Spinal cord (tissue), 3 donors: ENCODE measurements around the gene RPS28.

DNA sequence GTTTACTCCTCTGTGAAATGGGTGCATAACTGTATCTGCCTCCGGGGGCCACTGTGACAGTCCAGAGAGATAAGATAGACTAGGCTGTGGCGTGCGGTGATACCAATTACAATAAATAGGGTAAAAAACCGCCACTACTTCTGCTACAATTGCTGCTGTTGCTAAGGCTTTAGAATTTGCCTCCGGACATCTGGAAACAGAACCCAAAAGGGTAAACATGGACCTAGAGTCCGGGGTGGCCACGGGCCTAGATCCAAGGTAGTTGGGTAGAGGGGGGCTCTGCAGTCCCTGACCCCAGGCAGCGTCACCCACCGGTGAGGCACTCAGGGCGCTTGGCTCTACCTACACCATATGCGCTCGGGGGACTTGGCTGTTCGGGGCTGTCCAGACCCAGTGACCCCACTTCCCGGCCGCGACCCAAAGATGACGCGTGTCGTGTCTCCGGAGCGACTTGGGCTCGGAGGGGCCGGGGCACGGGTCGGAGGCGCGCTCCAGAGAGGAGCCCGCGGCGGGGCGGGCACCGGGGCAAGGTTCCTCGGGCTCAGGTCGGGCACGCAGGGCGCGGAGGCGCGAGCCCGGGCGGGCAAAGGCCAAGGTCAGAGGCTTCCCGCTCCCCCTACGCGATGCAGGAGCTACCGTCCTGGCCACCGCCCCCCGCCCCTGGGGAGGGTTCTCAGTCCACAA is 1.0 kb downstream of the INSR start:
- PRO-cap, result no peak
- RAMPAGE, long total RNA, result no peak

- PRO-cap, result no peak
- RAMPAGE, long total RNA, result no peak
Observed at GRCh38 chr19:7355419-7355706, 6.6 kb downstream of the ARHGEF18 start.

DNA sequence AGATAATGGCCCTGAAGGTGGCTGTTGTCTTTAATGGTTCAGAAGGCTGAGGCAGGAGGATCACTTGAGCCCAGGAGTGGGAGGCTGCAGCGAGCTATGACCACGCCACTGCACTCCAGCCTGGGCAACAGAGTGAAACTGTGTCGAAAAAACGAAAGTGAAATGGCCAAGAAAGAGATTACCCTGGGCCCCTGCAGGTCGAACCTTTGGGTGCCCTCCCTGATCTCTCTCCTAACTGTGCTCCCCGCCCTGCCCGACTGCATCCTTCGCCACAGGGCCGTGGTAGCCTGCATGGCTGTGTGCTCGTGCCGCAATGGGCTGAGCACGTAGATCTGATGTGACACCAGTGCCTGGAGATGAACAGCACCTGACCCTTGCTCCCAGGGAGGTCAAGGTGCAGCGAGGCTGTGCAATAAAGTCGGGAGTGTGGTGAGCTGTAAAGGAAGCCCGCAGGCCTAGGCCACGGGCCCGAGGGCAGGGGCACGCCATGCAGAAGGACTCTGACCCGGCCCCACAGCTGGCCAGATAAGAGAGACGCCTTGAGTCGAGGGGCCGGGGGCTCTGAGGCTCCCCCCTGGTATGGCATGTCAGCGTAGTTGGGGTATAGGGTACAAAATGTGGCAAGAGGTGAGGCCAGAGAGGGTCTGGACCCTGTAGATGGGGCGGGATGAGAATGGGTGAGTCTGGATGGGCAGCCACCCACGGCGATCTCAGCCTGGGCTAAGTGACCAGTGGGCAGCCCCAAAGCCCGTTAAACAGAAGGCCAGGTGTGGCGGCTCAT is 60.1 kb downstream of the PEX11G start:
- PRO-cap, result no peak
- RAMPAGE, long total RNA, result no peak

DNA sequence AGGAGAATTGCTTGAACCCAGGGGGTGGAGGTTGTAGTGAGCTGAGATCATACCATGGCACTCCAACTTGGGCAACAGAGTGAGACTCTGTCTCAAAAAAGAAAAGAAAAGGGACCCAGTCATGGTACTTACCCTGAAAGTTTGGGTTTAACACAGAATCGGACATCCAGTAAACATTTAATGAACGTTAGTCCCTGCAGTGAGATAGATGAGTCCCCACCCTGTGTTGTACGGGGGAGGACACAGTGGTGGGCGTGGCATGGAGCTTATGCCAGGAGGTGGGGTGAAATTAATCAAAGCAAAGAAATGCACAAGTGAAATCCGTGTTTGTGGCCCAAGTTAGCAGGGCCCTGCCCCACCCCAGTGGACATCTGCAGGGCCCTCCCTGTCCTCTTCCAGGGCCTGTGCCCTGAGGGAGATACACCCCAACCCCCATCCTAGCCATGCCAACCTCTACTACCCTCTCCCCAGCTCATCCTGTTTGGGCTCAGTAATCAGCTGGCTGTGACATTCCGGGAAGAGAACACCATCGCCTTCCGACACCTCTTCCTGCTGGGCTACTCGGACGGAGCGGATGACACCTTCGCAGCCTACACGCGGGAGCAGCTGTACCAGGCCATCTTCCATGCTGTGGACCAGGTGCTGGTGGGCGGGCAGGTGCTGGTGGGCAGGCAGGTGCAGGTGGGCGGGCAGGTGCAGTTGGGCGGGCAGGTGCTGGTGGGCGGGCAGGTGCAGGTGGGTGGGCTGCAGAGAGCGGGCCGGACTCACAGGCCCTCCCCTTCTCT is 3.7 kb downstream of the MCOLN1 start:
- PRO-cap, result no peak
- RAMPAGE, long total RNA, result no peak

GRCh38 chr19:7541068-7541671 is 5.7 kb downstream of the PNPLA6 start:
- PRO-cap, result no peak
- RAMPAGE, long total RNA, result no peak

DNA sequence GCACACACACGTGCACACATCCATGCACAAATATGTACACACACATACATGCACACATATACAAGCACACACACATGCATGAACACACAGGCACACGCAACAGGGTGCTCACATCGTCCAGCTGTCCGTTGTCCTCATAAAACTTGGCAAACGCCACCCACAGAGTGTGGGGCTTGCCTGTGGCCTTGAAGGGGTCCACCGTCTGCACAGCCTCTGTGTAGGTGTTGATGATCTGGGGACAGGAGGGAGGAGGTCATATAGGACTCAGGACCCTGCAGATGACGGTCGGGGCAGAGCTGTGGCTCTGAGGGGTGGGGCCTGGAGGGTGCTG is 6.3 kb downstream of the XAB2 start:
- PRO-cap, result no peak
- RAMPAGE, long total RNA, result no peak

DNA sequence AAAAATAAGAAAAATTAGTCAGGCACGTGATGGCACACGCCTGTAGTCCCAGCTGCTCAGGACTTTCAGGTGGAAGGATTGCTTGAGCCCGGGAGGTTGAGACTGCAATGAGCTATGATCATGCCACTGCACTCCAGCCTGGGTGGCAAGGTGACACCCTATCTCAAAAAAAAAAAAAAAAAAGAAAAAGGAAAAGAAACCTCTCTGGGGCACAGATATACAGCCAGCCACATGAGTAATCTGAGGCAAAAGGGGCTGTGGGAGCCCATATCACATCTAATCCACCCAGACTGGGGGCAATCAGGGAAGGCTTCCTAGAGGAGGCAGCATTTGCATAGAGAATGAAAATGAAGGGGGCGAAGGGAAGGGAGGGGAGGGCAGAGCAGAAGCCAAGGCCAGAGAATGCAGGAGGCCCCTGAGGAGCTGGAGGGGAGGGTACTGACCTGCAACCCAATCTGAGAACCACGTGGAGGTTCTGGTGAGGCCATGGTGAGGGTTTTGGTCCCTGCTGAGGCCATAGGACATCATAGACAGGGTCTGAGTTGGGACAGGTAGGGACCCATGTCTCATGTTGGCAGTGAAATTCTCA is 13.2 kb downstream of the STXBP2 start:
- PRO-cap, result no peak
- RAMPAGE, long total RNA, result no peak

DNA sequence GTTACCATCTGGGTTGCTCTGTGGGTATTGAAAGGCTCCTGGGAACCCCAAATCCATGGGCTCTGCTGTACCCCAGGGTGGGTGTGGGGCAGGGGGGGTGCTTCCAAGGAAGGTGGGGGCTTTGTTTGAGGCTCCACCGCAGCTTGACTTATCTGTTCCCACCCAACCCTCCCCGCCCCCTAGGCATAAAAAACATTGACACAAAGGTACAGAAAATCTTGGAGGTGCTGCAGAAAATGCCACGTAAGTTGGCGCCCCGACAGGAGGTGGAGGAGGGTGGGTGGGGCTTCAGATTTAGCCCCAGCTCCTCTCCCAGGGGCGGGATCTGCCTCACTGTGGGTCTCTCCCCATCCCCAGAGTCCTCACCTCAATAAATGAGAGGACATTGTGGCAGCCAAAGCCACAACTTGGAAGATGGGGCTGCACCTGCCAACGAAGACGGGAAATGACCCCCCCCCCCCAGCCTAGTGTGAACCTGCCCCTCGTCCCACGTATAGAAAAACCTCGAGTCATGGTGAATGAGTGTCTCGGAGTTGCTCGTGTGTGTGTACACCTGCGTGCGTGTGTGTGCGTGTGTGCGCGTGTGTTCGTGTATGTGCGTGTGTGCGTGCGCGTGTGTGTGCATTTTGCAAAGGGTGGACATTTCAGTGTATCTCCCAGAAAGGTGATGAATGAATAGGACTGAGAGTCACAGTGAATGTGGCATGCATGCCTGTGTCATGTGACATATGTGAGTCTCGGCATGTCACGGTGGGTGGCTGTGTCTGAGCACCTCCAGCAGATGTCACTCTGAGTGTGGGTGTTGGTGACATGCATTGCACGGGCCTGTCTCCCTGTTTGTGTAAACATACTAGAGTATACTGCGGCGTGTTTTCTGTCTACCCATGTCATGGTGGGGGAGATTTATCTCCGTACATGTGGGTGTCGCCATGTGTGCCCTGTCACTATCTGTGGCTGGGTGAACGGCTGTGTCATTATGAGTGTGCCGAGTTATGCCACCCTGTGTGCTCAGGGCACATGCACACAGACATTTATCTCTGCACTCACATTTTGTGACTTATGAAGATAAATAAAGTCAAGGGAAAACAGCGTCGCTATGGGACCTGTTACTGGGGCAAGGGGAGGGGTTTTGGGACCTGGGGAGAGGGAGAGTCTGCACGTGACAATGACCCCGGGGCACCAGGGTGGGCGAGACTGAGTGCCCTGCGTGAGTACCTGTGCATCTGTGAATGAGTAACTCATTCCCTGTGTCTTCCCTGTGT is 1.5 kb upstream of the TRAPPC5 start:
- PRO-cap, result no peak
- RAMPAGE, long total RNA, result no peak

GRCh38 chr19:7787060-7787715 is 24.1 kb downstream of the CLEC4M start:
- PRO-cap, result no peak
- RAMPAGE, long total RNA, result no peak

DNA sequence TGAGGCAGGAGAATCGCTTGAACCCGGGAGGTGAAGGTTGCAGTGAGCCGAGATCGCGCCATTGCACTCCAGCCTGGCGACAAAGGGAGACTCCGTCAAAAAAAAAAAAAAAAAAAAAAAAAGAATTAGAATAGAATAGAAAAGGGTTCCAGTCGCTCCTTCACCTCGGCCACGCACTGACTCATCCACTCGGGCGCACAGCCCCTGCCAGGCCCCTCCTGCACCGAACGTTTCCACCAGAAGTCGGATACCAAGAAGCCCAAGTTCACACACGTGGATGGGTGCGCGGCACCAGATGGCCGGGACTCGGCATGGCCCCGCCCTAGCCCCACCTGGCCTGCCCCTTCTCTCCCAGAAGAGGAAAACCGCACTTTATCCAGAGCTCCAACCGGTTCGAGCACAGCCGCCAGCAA is 6.0 kb downstream of the PRR36 start:
- PRO-cap, result no peak
- RAMPAGE, long total RNA, result no peak

- PRO-cap, result no peak
- RAMPAGE, long total RNA, result no peak
Observed at GRCh38 chr19:7872164-7872613, 2.0 kb downstream of the PRR36 start.

DNA sequence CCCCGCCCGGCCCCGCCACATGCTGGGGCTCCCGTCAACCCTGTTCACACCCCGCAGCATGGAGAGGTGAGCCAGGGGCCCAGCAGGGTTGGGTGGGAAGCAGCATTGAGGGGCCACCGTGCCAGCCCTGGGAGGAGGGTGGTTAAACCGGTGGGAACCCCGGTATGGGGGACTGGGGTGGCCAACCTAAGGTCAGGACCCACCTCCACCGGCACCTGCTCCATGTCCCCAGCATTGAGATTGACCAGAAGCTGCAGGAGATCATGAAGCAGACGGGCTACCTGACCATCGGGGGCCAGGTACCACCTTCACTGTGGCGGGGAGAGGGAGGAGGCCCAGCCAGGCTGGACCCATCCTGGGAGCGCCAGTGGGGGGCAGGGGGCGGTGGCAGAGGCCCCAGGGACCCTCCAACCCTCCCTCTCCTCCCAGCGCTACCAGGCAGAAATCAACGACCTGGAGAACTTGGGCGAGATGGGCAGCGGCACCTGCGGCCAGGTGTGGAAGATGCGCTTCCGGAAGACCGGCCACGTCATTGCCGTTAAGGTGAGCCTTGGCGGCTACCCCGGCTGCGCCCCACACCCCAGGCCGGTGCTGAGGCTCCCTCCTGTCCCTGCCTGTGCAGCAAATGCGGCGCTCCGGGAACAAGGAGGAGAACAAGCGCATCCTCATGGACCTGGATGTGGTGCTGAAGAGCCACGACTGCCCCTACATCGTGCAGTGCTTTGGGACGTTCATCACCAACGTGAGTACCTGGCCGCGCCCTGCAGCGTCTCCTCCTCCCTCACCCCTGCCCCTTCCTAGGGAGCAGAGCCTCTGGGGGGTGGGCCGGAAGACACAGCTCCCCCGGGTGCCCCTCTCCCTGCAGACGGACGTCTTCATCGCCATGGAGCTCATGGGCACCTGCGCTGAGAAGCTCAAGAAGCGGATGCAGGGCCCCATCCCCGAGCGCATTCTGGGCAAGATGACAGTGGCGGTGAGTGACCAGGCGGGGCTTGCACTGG is 4.5 kb upstream of the TGFBR3L start:
- PRO-cap, result no peak
- RAMPAGE, long total RNA, result no peak

DNA sequence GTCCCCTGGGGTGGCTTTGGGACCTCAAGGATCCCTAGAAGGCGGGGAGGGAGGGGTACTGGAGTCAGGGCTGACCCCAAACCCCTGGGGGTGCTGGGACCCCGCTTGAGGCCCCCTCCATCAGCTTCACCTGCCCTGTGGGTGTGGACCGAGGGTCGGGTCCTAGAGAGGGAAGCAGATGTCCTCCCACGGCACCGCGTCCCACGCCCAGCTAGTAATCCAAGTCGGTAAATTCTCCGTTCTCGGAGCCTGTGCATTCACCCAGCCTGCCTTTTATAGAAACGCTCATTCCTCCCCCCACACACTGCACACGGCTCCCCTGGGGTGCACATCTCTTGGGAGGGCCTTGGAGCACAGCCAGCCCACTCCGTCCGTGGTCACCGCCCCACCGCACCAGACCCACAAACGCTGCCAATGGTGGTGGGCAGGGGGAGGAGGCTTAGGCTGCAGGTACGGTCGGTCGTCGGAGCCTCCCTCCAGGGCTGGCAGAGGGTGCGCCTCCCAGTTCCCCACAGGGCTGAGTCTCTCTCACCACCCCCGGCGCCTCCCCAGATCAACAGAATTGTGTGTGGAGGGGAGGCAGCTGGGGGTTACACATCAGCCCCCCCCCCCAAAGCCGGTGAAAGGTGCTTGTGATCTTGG is 2.2 kb downstream of the CTXN1 start:
- PRO-cap, result no peak
- RAMPAGE, long total RNA, result no peak

DNA sequence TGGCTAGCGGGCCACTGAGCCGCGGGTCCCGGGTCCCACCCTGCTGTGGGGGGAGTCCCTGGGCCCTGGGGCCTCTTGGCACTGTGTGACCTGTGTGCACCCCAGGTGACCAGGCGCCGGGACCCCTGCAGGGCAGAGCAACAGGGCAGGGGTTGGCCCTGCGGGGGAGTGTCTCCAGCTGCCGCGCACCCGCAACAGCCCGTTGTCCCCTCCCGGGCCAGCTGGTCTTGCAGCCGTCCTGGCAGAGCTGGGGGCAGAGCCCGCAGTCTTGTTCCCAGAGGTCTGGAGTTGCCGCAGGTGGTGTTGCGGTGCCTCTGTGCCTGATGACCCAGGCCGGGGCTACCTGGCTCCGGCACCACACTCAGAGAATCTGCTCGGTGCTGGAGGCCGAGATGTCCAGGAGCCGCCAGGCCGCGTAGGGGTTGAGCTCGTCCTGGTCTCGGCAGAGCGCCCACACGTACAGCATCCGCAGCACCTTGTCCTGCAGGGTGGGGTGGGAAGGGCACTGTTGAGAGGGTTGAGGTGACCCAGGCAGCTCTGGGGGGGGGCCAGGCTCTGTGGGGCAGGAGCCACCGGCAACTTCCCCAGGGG is 986 bp upstream of the CTXN1 start:
- PRO-cap, result no peak
- RAMPAGE, long total RNA, result no peak

GRCh38 chr19:7942667-7943176 is 744 bp downstream of the TIMM44 start:
- PRO-cap, result no peak
- RAMPAGE, long total RNA, result no peak

- PRO-cap, result no peak
- RAMPAGE, long total RNA, result no peak
Observed at GRCh38 chr19:7962842-7963934, 19.7 kb upstream of the TIMM44 start.

DNA sequence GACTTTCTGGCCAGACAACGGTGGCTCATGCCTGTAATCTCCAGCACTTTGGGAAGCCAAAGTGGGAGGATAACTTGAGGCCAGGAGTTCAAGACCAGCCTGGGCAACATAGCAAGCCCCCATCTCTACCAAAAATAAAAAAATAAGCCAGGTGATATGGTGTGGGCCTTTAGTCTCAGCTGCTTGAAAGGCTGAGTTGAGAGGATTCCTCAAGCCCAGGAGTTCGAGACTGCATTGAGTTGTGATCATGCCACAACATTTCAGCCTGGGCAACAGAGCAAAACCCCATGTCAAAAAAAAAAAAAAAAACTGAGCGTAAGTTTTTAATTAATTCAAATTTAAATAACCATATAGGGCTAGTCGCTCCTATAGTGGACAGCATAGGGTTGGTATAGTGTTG is 4.5 kb upstream of the ELAVL1 start:
- PRO-cap, result no peak
- RAMPAGE, long total RNA, result no peak

- PRO-cap, result no peak
- RAMPAGE, long total RNA, result no peak
Observed at GRCh38 chr19:8195239-8195583, 14.0 kb upstream of the CERS4 start.

- PRO-cap, result no peak
- RAMPAGE, long total RNA, result no peak
Observed at GRCh38 chr19:8306124-8306940, 1.8 kb downstream of the CD320 start.

- PRO-cap, result no peak
- RAMPAGE, long total RNA, result start-site peak on the plus strand at chr19:8321498-8321613, 54,443 and 23,541 reads in 2 replicates
Observed at GRCh38 chr19:8321435-8322423, at the start of gene RPS28. TSS of gene RPS28 (plus strand) at chr19:8321496.